ENCODE measurements around a stretch of chr15.

DNA sequence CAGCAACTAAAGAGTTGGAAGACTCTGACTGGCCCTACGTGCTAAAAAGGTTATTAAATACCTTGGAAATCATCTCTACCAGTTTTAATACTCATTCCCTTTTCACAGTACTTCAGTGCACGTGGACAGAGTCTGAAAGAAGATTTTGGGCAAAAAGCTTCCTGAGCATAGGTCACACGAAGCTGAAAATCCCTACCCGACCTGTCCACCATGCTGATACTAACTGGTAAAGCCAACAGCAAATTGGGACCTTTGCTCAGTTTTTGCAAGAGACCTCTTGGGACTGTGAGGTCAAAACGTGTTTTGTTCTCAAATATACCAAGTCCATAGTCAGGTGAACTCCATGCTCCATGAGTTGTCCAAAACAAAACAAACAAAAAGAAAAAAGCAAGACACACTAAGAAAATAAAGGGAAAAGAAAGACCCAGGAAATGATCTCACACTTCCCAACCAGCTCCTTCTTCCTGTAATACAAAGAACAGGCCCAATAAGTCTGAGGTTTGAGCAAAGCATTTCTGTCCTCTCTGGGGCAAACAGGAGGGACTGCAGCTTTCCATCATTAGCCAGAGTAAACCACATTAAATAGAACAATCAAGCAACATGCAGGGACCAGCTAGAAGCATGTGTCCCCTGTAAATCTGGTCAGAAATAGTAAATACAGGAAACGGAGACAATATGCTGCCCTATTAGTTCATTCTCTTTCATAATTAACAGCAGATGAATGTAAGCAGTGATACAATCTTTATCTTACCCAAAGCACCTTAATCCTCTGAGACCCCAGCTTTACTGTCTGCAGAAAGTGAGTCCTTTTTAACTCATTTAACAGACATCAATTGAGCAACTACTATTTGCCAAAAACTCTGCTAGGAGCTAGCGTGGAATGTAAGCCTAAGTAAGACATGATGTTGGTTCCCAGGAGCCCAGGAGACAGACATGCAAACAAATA lies 125.1 kb upstream of the LIPC start:
- PRO-cap, result no peak

- PRO-cap, result no peak
Measured at GRCh38 chr15:58440085-58440675, 8.4 kb downstream of the LIPC start.

GRCh38 chr15:58476772-58477111 lies 45.0 kb downstream of the LIPC start:
- PRO-cap, result no peak

GRCh38 chr15:58491026-58491483 lies 59.3 kb downstream of the LIPC start:
- PRO-cap, result no peak

DNA sequence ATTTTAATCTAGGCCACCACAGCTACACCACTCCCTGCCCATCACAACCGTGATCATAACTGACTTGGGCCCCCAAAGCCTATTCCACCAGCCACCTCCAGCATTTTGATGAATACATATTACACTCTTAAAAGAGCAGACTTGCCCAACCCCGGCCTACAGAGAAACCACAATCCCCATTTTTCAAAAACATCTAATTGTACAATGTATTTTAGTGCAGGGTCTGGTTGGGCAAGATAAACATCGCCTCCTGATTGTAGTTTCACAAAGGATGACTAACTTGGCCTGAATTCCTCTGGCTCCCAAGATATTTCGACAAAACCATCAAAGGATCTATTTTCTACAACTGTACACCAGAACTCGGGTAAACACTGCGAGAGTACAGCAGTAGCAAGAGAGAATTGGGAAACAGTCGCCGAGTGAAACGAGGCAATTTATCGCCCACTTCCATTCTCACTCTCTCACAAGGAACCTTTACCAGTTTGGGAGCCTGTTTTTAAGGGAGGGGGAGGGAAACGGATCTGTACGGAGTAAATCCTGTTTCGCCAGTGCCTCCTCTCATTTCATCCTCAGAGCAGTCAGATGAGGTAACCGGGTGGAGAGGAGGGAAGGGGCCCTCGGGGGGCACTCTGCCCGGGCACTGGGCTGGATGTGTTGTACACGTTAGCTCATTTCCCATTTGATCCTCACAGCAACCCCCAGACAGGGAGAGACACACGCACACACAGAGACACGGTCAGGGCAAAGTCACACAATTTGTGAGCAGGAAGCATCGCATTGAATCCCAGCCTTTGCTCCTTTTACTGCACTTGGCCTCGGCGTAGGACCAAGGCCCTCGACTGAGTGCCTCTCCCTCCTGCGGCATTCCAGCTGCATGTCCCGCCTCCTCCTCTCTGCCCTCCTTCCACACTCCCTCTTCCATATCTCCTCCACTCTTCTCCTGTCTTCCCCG lies 120.1 kb downstream of the LIPC start:
- PRO-cap, result no peak

DNA sequence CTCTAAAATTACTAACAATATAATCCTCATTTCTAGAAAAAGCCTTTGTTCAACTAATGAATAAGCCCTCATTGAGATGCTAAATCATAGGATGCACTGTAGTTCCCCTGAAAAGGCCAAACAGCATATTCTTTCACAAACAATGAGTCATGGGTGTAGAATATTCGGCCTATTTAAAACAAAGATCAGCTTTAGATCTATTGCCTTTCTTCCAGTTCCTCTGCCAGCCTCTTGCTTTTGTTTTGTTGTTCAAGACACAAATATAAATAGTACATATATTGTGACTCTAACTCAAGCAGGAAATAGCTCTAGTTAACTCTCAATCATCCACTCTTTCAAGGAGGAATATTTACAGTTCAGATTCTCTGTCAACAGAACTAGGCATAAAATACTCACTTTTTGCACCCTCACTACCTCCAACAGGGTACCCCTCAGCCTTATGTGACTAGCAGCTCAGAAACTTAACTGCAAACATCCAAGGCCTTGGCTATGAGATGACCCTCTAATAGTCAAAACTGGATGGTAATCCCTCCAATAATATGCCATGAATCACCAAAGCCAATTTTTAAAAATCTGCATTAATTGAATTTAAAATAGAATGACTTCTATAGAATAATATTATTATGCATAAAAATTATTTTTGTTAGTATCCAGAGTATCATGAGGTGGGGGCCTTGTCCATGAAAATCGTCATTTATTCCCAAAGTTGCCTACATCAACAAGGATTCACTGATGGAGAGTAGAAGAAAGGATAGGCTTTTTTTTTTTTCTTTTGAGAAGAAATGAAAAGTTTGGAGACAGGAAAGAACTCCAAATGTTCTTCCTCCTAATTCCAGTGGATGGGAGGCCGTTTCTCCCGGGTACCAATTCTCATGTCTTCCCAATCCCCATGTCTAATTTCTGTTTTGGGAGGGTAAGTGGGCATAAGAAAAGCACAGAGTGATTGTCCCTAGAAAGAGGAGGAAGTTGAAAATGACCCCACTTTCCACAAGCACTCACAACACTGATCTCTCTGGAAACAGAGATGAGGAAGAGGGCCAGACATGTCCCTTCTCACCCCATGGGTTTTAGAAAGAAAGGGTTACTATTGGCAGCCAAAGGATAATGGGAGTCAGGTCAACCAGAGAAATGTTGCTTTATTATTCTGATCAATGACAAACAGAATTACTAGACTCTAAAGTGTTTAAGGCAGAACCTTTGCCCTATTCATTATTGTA lies 82.1 kb downstream of the ADAM10 start:
- PRO-cap, result no peak

GRCh38 chr15:58731729-58732103 lies 17.8 kb downstream of the ADAM10 start:
- PRO-cap, result no peak

DNA sequence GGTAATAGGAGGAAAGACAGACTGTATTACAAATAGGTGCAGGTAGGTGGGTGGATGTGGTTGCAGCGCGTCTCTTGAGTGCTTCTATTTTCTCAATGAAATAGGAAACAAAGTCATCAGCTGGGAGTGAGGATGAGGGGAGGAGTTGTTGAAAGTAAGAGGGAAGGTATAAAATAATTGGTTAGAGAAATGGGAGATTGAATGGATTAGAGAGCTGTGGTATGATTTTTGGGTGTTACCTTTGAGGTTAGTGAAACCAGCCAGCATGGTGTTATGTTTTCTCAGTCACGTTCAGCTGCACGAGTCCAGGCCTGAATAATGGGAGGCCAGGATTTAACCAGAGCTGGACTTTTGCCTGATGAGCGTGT lies 22.6 kb downstream of the MINDY2 start:
- PRO-cap, result bidirectional peak, plus-strand start at position 290 of the sequence, minus-strand start at position 317 of the sequence

DNA sequence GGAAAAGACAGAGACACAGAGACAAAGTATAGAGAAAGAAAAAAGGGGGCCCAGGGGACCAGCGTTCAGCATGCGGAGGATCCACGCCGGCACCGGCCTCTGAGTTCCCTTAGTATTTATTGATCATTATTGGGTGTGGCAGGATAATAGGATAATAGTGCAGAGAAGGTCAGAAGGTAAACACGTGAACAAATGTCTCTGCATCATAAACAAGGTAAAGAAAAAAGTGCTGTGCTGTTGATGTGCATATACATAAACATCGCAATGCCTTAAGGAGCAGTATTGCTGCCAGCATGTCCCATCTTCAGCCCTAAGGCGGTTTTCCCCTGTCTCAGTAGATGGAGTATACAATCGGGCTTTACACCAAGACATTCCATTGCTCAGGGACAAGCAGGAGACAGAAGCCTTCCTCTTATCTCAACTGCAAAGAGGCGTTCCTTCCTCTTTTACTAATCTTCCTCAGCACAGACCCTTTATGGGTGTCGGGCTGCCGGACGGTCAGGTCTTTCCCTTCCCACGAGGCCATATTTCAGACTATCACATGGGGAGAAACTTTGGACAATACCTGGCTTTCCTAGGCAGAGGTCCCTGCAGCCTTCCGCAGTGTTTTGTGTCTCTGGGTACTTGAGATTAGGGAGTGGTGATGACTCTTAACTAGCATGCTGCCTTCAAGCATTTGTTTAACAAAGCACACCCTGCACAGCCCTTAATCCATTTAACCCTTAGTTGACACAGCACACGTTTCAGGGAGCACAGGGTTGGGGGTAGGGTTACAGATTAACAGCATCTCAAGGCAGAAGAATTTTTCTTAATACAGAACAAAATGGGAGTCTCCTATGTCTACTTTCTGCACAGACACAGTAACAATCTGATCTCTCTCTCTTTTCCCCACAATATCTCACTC lies 62.6 kb downstream of the MINDY2 start:
- PRO-cap, result no peak

DNA sequence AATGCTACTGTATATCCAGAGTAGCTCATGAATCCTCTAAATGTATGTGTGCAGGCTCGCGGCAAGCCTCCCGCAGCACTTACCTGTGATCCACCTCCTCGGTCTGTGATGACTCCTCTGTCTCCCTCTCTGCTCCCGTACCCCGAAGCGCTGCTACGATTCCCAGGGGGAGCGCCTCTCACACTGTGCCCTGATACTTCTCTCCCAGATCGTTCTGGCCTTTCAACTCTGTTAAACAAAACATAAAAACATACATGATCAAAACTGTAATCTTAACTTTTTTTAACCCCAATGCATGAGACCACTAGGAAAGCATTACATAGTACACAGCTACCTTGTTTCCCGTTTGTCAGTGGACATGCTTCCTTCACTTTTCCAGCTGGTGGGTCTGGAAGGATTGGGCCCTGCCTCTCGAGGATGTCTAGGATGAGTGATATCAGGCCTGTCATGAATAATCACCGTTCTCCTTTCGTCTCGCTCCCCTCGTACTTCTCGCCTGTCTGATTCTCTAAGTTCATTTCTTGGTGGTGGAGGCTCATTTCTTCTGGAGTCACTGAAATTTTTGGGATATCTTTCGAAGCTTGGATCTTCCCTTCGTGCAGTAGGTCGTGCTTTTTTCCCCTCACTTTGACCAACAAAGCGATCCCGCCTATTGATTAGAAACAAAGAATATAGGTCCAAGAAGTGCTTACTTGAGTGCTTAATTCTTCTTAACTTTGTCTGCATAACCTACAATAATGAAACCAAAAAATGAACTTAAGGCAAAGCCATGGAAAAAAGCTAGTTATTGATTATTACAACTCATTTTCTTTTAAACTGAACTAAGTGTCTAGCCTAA lies 46.4 kb downstream of the SLTM start:
- PRO-cap, result no peak

GRCh38 chr15:58899414-58900172 lies 33.9 kb downstream of the SLTM start:
- PRO-cap, result no peak

- PRO-cap, result no peak
Measured at GRCh38 chr15:58913120-58913875, 20.2 kb downstream of the SLTM start.

GRCh38 chr15:58988252-58988542 lies 734 bp downstream of the RNF111 start:
- PRO-cap, result no peak

- PRO-cap, result no peak
Measured at GRCh38 chr15:59309864-59310522, 62.7 kb downstream of the MYO1E start.

GRCh38 chr15:59353843-59354588 lies 18.7 kb downstream of the MYO1E start:
- PRO-cap, result no peak

- PRO-cap, result no peak
Measured at GRCh38 chr15:59438911-59439163, 851 bp downstream of the FAM81A start.

- PRO-cap, result no peak
Measured at GRCh38 chr15:59570209-59570877, 41.2 kb upstream of the GCNT3 start.

- PRO-cap, result no peak
Measured at GRCh38 chr15:59583098-59583410, 28.5 kb upstream of the GCNT3 start.

- PRO-cap, result no peak
Measured at GRCh38 chr15:59595290-59595901, 16.2 kb upstream of the GCNT3 start.

DNA sequence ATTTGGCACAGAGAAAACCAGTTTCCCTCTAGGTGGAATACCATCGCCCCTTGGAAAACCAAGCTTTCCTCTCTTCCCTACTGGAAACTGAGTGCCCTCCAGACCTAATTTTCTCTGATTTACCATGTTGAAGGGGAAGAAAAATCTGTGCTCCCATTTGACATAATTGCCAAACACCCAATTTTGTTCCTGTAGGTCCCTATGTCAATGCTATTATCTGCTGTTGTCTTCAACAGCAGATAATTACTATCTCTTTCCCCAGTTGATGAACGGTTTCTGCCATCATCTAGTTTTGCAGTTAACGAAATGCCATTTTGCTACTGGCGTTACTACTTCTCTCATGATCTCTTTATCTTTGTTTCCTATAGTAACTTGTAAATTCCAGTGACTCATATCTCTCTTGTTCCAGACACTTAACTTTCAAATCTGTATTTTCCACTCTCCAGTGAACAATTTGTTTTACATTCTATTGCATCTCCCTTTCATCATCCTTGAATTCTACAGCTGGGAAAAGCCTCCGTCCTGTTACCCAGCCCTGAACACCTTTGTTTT lies 111.5 kb downstream of the FOXB1 start:
- PRO-cap, result no peak

All from type B pancreatic cell (in vitro differentiated cells).